H7 (cell line): ENCODE measurements around the gene UPP1.

- RAMPAGE, long total RNA = no peak
These were observed 28.7 kb upstream of the TNS3 start for GRCh38 chr7:47610586-47610969.

- RAMPAGE, long total RNA = no peak
These were observed 29.2 kb upstream of the TNS3 start for GRCh38 chr7:47611027-47611597.

GRCh38 chr7:47973753-47974201 is 5.6 kb downstream of the HUS1 start:
- RAMPAGE, long total RNA = no peak

DNA sequence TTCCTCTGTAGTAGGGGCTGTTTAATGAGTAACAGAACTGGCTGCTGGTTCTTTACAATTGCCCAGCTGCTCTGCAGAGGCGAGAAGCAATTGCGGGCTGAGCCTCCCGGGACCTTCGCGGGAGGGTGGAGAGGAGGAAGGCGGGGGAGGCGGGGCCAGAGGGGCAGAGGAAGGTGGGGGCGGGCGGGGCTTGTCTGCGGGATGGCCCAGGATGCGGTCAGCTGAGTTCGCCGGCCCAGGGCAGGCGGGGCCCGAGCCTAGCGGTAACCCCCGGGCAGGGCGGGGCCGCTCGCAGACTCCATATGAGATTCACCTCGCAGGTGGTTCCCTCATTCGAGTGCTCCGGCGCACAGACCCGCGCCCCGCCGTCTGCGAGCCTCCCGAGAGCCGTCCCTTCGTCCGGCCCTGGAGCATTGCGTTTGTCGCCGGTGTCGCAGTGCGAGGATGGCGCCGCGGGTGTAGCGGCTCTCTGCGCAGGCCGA is at the start of gene UPP1:
TSS of gene UPP1 (plus strand) at position 332 of the 482 bp plus-strand sequence.
- RAMPAGE, long total RNA = start-site peak on the plus strand centred at position 242 of the sequence, 128 bp wide, 37 reads

- RAMPAGE, long total RNA = no peak
These were observed 16.2 kb downstream of the UPP1 start for GRCh38 chr7:48104899-48106004.

DNA sequence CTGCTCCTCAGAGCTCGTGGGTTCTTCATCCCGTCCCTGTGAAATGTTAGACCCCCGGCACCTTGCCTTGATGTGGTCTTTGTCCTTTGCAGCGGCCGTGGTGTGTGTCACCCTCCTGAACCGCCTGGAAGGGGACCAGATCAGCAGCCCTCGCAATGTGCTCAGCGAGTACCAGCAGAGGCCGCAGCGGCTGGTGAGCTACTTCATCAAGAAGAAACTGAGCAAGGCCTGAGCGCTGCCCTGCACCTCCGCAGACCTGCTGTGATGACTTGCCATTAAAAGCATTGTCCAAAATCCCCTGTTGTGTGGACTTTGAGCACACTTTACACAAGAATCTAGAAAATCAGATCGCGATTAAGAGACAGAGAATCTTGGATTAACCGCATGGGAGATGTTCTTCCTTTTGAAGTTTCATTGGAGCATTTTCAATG is 19.1 kb downstream of the UPP1 start:
- RAMPAGE, long total RNA = no peak

DNA sequence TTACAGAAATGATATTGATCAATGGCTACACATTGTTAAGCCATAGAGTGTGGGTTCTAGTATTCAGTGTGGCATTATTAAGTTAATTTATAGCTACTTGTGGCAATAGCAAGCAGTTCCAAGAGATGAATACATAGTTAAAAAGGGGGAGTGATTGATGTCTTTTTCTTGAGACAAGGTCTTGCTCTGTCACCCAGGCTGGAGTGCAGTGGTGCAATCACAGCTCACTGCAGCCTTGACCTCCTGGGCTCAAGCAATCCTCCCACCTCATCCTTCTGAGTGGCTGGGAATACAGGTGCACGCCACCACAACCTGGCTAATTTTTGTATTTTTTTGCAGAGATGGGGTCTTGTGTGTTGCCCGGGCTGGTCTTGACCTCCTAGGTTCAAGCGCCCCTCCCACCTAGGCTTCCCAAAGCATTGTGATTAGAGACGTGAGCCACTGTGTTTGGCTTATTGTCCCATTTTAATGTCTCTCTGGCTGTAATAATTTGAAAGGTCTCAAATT is 21.7 kb downstream of the UPP1 start:
- RAMPAGE, long total RNA = no peak

- RAMPAGE, long total RNA = no peak
These were observed 143.0 kb upstream of the VWC2 start for GRCh38 chr7:49630465-49630792.

DNA sequence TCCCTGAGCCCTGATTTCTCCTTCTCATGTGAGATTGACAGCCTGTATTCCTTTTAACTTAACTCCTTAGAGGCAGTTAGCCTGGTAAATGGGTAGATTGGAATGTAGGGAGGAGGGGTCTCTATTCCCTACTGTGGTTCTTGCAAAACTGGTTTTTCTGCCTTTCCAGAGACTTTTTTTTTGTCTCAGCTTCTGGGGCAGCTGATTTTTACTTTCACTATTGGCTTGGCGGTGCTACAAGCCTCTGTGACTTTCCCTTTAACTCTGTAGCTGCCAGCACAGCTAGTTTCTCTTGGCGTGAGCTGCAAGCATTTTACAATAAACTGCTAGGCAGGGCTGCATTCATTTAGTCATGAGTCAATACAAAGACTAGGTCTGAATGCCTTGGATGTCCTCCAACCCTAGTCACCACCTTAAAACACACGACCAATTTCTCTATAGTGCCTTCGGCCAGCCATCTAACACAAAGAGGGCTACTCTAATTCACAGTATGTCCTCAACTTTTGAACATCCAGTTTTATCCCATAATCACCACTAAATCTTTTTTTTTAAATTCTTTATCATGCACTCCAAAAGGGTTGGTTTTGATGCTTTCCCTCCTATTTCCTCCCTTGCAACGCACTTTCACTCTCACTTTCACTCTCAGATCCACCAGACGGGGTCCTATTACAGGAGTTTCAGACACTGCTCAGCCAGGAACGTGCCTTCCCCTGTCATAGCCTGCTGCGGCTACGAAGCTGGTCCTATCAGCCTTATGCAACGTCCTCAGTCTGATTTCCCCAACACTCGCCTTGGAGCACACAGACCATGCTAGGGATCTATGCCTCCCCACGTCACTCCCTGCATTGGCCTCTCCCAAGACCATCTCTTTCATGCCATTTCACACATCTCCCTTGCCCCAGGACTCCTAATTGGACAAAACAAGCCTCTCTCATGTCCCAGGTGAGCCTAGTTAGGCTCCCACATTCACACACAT is 23.6 kb downstream of the ZPBP start:
- RAMPAGE, long total RNA = no peak

DNA sequence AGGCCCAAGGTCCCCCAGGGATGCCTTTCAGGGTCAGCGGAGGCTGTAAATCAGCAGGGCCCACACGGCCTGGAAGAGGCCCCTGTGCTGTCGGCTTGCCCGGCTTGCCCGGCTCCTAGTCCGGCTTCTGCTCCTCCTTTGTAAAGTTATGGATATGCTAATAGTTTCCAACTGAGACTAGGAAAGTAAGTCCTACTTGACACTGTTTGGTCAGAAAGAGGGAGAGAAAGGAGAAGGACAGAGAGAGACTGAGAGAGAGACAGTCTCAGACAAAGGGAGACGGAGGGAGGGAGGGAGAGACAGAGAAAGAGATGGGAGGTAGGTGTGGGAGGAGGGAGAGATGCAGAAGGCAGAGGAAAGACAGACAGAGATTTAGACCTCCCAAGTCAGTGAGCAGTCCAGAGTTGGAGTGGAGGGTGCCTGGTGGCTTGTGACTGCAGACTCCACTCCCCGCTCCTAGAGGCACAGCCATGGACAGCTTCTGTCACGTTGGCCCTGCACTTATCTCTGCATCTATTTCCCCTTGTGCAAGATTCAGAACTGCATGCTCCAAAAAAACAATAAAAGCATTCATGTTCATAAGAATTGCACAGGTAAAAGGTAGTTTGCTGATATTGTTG is 10.6 kb downstream of the IKZF1 start:
- RAMPAGE, long total RNA = no peak

DNA sequence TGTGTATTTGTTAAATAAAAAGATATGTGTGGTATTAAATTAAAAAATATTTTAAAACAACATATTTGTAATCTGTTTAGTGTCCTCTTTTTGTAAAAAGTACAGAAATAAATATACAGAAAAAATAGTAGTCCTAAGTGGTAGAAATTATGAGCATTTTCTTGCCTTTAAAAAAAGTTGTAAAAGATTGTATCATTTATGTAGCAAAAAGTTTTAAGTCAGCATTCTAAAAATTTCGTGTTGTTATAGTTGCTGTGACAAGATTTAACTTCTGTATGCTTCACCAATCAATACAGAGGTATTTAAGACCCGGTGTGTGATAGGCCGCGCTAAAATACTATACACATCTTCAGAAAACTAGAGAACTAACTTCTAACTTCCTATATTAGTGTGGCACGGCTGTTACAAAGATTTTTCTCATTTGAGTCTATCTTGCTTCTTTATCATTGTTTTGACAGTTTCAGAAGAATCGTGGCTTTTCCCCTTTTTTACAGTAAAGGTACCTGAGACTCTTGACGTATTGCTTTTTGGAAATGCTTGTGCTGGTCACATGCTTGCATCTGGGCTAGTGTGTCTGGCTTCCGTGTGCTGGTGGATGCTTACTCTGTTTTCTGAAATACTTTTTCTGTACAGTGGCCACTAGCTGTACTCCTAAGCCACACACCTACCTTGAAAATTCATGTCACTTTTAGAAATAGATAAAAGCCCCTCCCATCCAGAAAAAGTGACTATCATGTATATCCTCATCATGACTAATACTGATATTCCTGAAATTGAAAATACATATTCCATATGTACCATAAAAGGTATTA is 12.6 kb downstream of the IKZF1 start:
- RAMPAGE, long total RNA = no peak

GRCh38 chr7:50330599-50331390 is 26.3 kb downstream of the IKZF1 start:
- RAMPAGE, long total RNA = no peak

DNA sequence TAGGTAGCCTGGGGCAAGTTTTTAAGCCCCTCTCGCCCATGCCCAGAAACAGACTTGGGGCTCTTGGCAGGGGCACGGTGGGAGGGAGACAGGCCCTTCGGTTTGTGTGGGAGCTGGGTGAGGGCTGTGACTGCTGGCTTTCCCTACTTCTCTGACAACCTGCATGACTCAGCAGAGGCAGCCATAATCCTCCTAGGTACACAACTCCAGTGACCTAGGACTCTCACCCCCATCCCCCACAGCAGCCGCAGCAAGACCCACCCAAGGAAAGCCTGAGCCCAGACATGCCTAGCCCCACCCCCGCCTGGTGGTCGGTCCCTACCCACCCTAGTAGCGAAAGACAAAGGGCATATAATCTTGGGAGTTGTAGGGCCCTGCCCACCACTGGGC is 51.6 kb downstream of the DDC start:
- RAMPAGE, long total RNA = no peak

DNA sequence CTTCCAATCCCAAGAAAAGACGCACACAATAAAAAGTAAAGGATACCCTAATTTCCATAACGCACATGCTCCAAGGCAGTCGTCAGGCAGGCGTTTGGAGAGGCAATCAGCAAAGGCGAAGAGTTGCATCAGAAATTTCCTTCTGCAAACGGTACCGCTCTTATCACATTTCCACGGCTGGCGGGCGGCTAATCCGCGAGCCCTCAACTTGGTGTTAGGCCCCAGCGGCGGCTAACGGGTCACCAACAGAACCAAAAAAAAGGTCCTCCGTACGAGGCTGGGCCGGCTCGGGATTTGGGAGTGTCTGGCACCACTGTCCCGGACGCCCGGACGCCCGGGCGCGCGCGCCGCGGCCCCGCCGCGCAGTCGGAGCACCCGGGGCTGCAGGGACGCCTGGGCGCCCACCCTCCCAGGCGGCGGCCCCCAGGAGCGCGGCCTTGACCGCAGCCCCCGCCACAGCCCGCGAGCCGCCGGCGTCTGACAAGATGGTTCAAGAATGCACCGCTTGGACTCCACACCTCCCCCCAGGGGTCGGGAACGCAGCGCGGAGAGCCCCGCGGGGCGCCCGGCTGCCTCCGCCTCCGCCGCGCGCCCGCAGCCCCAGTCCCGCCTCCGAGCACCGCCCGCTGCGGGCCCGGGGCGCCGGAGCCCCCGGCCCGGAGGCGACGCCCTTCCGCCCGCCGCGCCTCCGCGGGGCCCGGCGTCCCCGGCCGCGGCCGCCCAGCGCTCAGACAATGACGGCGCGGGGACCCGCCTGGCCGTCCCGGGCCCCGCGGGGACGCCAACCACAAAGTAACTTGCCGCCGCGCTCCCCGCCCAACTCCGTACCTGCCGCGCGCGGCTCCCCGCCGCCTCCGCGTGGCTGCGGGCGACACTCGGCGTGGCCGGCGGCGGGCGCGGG is 9.9 kb upstream of the GRB10 start:
- RAMPAGE, long total RNA = no peak

GRCh38 chr7:51028543-51029666 is 246.2 kb upstream of the GRB10 start:
- RAMPAGE, long total RNA = no peak

GRCh38 chr7:51141392-51141966 is 175.1 kb downstream of the COBL start:
- RAMPAGE, long total RNA = no peak

DNA sequence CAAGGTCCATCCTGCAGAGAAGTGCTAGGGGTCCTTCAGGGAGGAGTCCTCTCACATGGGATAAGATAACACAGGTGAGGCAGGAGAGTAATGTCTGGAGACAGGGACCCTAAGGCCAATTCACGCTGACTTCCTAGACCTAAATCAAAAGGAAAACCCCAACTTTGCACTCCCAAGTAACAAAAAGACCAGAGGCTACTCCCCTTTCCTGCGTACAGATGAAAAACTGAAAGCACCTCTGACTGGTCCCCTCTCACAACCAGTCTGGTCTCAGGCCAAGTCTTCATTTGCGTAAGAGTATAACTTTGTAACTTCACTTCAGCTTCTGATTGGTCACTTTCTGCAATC is 74.8 kb downstream of the COBL start:
- RAMPAGE, long total RNA = no peak

DNA sequence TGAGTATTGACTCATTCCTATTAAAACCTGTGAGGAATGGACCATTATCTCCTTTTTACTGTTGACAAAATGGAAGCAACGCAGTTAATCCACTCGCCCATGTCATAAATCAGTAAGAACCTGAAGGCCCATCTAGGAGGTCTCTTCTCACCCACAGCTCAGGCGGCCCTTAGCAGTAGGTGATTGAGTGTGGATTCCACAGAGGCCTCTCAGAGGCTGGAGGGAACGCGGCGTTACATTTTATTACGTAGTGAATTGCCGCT is 290.2 kb upstream of the COBL start:
- RAMPAGE, long total RNA = no peak

DNA sequence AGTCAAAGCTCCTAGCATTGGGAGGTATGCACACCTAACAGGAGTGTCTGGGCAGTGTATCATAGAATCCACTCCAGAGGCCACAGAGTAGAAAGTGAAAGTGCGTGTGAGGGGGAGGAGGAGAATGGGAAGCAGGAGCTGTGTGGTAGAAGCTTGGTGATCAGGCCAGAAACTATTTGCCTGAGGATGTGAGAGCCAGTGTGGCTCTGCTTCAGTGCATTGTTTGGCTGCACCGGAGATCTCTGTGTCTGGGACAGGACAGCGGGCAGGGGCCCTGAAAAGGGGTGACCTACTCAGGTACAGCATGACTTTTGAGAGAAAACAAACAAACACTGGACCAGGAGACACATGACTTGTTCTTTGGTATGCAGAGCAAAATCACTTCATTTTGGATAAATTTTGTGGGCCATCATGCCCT is 557.3 kb upstream of the VSTM2A start:
- RAMPAGE, long total RNA = no peak

GRCh38 chr7:54703380-54703794 is 55.6 kb downstream of the SEC61G start:
- RAMPAGE, long total RNA = no peak